Measurements from ENCODE around the gene ARPIN.

DNA sequence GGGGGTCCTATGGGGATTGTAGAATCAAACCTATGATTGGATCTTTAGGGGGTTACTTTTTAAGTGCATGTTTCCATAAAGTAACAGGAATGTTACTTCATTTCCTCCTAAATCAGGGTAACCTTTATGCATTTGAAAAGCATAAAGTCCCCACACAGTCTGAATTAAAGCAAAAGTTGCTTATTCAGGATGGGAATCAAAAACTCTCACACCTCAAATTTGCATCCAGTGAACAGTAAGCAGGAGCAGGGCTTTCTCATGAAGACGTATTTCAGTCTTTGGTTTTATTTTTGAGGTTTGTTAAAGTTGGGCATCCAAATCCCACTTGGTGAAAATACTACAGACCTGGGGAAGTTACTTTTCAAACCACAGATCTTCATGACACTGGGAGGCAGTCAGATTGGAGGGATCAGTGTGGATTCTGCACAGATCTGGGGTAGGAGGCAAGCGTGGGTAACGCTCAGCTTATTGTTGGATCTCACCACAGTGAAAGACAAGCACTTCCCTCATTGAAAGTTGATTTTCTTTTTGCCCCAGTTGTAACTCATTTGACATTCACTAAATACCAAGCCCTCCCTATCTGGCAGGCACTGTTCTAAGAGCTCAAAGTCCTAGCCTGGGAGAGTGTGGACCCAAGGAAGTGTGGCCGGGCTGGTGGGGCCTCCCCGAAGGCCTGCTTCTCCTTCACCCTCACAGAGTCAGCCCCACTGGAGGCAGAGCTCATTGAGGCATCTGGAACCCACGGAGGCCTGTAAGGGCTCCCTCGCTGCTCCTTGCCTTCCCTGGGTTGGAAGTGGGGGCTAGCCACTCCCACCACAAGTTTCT, 867 bp upstream of the ISG20 start:
- PRO-cap, 2 experiments, result no peak in any of the 2 experiments

- PRO-cap, 2 experiments, result no peak in any of the 2 experiments
Observed at GRCh38 chr15:88645484-88646284, 6.9 kb downstream of the ISG20 start.

GRCh38 chr15:89113189-89114016, 25.1 kb downstream of the ABHD2 start:
- PRO-cap, 2 experiments, result no peak in any of the 2 experiments

GRCh38 chr15:89167774-89168323, 53.5 kb downstream of the RLBP1 start:
- PRO-cap, 2 experiments, result no peak in any of the 2 experiments

DNA sequence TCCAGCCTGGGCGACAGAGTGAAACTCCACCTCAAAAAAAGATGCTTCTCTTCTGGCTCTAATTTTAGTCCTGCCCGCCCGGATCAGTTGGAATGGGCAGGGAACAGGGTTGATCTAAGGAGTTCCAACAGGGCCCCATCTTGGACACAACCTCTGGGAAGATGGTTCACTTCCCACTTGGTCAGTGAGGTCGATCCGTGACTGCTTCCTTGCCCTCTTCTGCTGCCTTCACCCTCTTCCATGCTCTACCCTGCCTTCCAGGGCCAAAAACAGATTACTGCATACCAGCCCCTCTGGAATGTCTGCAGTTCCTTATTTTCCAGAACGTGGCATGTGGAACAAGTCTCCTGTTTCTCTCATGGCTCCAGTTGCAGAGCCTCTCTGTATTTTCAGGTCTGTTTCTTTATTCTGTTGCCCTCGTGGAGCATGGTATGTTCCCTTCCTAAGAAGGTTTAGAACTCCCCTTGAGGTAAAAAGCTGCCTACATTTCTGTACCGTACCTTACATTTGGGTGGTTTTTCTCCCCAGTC, 23.2 kb downstream of the POLG start:
- PRO-cap, 2 experiments, result peak in 2 of 2 experiments; most common minus-strand start position 242 of the sequence (in 2)

GRCh38 chr15:89362182-89362781, 27.7 kb upstream of the POLG start:
- PRO-cap, 2 experiments, result peak in 2 of 2 experiments; most common plus-strand start chr15:89362509 (in 1); most common minus-strand start chr15:89362421 (in 2)

- PRO-cap, 2 experiments, result peak in 1 of 2 experiments; most common plus-strand start chr15:89446411 (in 1)
Observed at GRCh38 chr15:89446127-89446689, 50.2 kb downstream of the RHCG start.

- PRO-cap, 2 experiments, result no peak in any of the 2 experiments
Observed at GRCh38 chr15:89801370-89802006, 13.2 kb downstream of the ANPEP start.

- PRO-cap, 2 experiments, result peak in 2 of 2 experiments; most common plus-strand start chr15:89822191 (in 1); most common minus-strand start chr15:89822002 (in 1)
Observed at GRCh38 chr15:89821922-89822448, 7.3 kb upstream of the ANPEP start.

DNA sequence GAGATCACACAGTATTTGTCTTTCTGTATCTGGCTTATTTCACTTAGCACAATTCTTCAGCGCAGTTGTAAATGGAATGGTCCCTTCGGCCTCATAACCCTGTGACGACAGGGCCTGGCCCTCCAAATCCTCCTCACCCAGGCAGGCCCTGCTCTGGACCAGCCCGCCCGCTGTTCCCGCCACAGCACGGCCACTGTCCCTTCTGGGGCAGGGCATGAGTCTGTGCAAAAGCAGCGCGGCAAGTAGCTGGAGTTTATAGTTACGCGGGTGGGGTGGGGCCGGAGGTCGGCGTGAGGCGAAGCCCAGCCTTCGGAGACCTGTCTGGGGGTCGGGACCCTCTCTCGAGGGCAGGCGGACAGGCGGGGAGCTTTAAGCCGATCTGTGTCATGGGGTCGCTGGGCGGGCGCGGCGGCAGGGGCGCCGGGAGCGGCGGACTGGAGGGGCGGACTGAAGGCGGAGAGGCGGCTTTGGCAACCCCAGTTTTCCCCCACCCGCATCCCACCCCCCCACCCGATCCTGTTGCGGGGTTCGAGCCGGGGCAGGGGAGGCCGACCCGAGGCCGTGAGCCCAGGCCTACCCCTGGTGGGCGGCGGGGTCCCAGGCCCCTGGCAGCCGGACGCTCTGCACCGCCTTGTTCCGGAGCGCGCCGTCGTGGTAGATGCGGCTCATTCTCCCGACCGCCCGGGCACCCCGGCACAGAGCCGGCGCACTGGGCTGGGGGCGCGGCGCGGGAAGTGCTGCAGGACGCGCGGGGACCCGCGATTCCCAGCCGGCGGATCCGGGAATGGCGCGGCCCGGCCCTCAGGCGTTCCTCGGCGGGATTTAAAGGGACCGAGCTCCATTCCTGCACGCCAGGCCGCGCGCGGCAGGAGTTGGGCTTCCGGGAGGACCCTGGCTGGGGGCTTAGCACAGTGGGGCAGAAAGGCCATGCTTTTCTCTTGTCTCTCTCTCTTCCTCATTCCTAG, at the start of gene ARPIN:
Gene ARPIN (minus strand): TSS at position 786 of the 965 bp plus-strand sequence.
- PRO-cap, 2 experiments, result no peak in any of the 2 experiments

- PRO-cap, 2 experiments, result peak in 1 of 2 experiments; most common plus-strand start chr15:90035708 (in 1); most common minus-strand start chr15:90035571 (in 1)
Observed at GRCh38 chr15:90035467-90035894, 34.4 kb downstream of the ZNF710 start.

DNA sequence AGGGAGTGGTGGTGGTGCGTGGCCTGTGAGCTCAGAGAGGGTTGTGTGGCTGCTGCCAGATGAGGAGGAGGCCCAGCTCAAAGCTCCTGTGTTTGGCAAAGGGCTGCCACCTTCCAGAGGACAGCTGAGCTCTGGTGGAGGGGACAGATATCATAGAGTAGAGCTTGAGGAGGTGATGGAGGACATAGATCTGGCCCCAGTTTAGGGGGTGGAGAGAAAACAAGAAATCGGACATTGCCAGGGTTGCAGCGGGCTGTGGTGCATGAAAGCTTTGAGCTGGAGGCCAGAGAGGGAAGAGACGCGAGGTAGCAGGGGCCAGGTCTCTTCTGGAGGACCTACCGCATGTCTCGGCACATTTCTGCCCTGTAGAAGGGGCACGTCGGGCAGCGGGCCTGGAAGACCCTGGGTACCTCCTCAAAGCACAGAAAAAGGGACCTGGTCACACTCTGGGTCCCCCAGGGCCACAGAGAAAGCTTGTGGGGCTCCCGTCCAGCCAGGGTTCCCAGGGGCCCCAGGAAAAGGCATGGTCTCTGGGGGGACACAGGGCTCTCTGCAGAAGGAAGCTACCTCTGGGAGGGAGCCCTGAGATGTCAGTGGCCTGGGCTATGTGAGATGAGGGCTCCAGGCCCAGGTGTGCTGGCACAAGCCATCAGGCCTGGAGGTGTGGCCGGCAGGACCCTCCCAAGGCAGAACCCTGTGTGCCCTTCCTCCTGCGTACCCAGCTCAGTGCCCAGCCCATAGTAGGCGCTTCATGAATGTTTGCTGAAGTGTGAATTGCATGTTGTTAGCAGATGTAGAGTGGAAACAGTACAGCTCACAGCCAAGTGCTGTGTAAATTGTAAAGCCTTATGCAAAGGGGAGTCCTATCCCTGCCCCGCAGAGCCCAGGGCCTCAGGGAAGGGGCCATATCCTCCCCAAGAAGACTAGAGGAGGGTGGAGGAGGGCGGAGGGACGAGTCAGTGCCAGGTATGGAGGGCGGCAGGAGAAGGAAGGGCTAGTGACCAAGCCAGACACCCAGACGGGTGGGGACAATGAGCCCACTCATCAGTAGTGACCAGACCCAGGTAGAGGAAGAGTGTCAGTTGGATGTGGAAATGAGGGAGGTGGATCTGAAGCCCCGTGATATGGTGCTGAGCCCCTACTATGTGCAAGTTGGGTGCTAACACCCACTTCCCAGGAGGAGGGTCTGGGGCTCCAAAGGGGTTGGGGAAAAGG, 44.8 kb downstream of the ZNF710 start:
- PRO-cap, 2 experiments, result no peak in any of the 2 experiments

DNA sequence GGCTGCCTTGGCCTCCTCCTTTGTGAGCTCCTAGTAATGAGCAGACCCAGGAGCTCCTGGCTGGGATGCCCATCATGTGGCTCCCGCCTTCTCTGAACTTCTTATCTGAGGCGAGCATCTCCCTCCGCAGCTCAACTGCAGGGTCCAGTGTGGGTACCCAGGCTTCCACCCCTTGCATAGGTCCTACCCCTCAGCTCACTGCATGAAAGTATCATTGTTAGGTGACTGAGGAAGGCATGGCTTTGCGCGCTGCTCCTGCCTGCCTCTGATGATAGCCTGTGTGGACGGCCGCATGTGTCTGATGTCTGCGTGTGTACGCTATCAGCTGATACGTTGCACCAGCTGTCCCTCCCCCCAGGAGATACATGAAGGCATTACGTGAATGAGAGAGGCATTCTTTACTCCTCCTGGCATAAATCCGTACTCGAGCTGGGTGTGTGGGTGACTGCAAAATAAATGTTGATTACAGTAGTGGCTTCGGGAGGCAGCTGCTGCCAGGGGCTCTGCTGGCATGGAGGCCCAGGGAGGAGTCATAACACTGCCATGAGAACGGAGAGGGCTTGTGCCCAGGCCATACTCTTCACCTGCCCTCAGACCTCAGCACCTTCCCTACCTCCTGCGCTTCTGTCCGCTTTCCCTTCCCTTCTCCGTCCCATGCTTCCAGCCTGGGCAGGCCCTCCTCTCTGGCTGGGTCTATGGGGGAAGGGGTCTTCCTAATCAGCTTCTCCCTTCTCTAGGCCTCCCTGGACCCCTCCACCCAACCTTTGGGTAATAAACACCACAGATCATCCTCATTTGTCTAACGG, 48.8 kb downstream of the ZNF710 start:
- PRO-cap, 2 experiments, result no peak in any of the 2 experiments

DNA sequence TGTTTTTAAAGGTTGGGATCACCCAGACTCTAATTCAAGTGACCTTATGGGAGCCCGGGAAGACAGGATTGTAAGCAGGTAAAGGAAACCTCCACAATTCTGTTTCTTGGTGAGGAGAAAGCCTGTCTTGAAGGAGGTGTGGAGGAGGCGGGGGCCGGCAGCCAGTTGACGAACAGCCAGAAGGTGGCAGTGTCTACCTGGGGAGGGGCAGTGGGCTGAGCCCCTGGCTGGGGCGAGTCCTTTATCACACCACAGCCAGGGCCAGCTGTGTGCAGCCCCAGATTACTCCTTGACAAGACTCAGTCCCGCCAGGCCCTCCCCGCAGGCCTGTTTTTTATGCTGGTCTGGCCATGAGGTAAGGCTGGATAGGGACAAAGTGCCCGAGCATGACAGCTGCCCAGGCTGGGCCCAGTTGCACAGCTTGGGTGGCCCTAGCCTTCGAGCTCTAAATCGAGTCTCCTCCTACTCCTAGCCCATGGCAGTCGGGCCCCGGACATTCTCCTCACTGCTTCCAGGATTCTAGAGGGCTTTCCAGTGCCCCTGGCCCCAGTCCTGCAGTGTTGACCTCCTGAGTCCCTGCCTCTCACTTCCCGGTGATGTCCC, 41.0 kb upstream of the IDH2 start:
- PRO-cap, 2 experiments, result no peak in any of the 2 experiments

- PRO-cap, 2 experiments, result no peak in any of the 2 experiments
Observed at GRCh38 chr15:90145164-90145498, 42.9 kb upstream of the IDH2 start.

DNA sequence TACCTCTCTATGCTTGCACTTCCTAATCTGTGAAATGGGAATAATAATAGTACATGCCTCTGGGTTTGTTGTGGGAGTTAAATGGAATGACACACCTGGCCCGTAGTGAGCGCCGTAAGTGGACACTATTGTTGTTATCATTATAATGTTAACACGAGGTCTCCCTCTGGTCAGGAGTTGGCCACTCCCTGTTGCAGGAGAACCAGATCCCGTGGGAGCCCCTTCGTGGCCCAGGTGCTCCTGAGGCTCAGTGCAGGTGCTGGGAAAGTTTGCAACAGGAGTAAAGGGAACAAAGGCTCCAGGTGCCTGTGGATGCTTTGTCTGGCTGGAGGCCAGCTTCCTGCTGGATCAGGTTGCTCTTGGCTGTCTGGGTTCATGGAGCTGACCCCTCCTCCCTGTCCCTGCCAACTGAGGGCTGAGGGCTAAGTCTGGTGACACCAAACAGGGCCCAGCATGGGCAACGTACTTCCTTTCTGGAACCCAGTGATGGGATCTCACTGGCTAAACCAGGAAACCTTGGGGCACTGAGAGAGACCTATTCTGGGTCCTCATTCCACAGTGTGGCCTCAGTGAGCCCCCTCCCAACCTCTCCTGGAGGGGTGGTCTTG, 40.0 kb upstream of the SEMA4B start:
- PRO-cap, 2 experiments, result no peak in any of the 2 experiments

DNA sequence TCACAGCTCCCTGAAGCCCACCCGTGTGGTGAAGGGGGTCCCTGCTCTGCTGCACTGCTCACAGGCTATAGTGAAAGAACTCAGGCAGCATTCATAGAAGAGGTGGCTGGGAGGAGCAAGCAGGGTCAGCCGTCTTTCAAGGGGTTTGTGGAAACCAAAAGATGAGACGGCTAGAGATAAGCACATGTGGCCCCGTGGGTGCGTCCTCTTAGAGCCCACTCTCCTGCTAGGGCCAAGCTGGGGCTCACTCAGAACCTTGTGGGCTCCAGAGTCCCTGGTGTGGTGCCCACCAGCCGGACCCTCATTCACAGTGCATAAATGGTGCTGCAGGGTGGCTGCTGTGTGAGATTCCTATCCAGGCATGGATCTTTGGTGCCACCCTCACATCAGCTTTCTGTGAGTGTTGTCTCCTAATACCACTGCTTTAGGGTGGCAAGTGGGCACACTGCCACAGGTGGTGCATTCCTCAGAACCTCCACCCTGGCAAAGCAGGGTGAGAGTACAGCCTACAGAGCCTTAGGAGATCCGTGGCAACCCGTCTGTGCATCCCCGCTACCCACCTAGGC, 11.2 kb upstream of the SEMA4B start:
- PRO-cap, 2 experiments, result no peak in any of the 2 experiments

DNA sequence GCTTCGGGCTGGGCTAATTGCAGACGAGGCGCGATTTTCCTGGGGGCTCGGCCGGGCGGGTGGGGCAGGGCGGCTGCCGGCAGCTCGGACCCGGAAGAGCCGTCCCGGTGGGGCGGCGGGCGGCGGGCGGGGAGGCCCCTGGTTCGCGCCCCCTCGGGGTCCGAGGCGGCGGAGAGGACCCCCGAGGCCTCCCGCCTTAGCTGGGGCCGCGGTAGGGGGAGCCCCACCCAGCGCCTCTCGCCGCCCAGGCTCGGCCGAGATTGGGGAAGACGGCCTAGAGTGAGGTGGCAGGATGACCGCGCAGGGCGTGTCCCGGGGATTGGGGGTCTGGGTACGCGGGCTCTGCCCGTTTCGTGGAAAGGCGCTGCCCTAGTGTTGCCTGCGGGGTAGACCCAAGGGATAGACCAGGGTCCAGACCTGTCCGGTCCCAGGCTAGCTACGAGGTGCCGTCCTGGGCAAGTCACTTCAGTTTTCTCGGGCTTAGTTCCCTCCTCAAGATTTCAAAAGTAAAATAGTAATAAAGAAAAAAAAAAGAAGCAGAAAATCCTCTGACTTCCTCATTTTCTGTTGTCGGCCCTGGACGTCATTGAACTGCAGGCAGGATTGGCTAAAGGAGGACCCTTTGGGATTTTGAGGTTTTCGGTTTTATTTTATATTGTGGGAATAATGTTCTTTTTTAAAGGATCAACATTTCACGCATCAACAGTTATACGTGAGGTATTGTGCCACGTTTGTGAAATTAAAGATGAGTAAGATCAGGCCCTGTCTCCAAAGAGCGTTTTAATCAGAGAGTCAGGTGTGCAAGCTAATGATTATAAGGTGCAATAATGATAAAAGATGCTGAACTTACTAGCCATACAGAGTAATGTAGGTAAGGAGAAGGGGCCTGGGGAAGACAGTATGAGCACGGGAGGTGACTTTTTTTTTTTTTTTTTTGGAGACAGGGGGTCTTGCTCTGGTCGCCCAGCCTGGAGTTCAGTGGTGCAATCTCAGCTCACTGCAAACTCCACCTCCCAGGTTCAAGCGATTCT, 697 bp downstream of the IQGAP1 start:
- PRO-cap, 2 experiments, result peak in 2 of 2 experiments; most common plus-strand start position 354 of the sequence (in 1); most common minus-strand start position 262 of the sequence (in 2)

- PRO-cap, 2 experiments, result peak in 2 of 2 experiments; most common plus-strand start chr15:90391803 (in 1)
Observed at GRCh38 chr15:90391602-90392605, 3.9 kb downstream of the IQGAP1 start.

- PRO-cap, 2 experiments, result no peak in any of the 2 experiments
Observed at GRCh38 chr15:90550906-90551482, 21.3 kb downstream of the CRTC3 start.

Data from monocyte (primary cell).